IMR-90 (cell line): ENCODE measurements around a stretch of chr10.

GRCh38 chr10:132982127-132983013, 40.0 kb upstream of the CFAP46 start:
- RRBS, result no CpG with 5 or more reads among the region's 40 CpGs
CAGE:
- cytosol, long polyA plus RNA, result no peak
- long polyA plus RNA, result no peak
- nucleus, long polyA plus RNA, result no peak

DNA sequence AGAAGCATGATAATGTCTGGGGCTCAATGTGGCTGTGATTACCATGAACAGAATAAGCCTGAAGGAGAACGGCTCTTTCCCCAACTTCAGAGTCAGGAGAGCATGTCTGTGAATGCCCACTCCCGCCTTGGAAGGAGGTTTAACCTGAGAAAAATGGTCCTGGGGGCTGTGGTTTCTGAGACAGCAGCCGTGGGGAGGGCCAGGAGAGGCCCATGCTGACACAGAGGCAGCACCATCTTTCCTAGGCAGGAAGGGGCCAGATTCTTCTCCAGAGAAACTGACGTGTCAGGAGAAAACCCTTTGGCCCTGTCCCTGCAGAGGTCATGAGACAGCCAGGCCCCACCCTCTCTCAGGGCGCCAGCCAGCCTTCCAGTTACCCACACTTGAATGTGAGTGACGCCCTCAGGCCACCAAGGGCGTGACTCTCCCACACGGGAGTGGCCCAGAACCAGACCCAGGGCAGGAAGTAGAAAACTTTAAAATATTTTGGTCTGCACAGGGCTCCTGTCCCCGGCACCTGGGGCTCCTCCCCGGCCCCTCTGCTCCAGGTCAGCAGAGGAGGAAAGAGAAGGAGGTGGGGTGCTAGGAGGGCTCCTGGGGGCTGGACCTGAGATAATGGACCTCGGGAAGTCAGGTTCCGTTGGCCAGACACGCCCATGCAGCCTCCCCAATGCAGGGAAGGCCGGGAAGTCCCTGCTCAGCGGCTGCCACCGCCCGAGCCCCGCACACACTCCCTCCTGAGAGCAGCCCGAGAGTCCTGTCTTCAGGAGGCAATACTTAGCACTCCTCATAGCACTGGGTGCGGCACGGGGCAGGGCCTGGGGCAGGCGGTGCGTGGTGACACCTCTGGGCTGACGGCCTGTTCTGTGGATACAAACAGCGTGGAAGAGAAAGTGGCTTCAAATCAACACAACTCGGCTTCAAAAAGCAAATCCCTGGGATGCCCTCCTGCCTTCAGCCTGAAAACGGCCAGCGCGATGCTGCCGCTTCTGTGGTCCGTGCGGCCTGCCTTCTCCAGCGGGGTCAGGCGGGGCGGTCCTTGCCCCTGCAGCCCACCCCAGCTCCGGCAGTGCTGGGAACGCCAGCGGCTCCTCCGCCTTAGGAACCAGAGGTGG, 67.0 kb upstream of the CFAP46 start:
- RRBS, result 70% methylated on average over 2 of the region's 39 CpGs
CAGE:
- cytosol, long polyA plus RNA, result no peak
- long polyA plus RNA, result no peak
- nucleus, long polyA plus RNA, result no peak

- RRBS, result 87% methylated on average over 5 of the region's 36 CpGs
CAGE:
- cytosol, long polyA plus RNA, result no peak
- long polyA plus RNA, result no peak
- nucleus, long polyA plus RNA, result no peak
Observed at GRCh38 chr10:133012671-133013148, 70.3 kb upstream of the CFAP46 start.

DNA sequence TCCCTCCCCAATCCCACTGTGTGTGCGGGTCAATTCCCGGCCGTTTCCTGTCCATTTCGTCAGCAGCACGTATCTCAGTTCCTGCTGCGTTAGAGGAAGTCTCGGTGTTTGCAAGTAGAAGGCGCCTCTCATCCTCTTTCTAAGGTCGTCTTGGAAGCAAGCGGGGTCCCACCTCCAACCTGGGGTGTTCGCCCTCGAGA, 25.0 kb upstream of the ADGRA1 start:
- RRBS, result no CpG with 5 or more reads among the region's 12 CpGs
CAGE:
- cytosol, long polyA plus RNA, result no peak
- long polyA plus RNA, result no peak
- nucleus, long polyA plus RNA, result no peak

GRCh38 chr10:133238626-133238923, 920 bp downstream of the VENTX start:
- RRBS, result no CpG with 5 or more reads among the region's 5 CpGs
CAGE:
- cytosol, long polyA plus RNA, result no peak
- long polyA plus RNA, result no peak
- nucleus, long polyA plus RNA, result no peak

- RRBS, result no CpG with 5 or more reads among the region's 25 CpGs
CAGE:
- cytosol, long polyA plus RNA, result no peak
- long polyA plus RNA, result no peak
- nucleus, long polyA plus RNA, result no peak
Observed at GRCh38 chr10:133262536-133263502, 13.8 kb downstream of the ADAM8 start.

GRCh38 chr10:133277646-133278356, 1.1 kb upstream of the ADAM8 start:
- RRBS, result no CpG with 5 or more reads among the region's 16 CpGs
CAGE:
- cytosol, long polyA plus RNA, result no peak
- long polyA plus RNA, result no peak
- nucleus, long polyA plus RNA, result no peak

- RRBS, result 100% methylated on average over 3 of the region's 37 CpGs
CAGE:
- cytosol, long polyA plus RNA, result no peak
- long polyA plus RNA, result no peak
- nucleus, long polyA plus RNA, result no peak
Observed at GRCh38 chr10:133289714-133290465, 13.2 kb upstream of the ADAM8 start.

GRCh38 chr10:133350707-133351272, 3.6 kb downstream of the PRAP1 start:
- RRBS, result 49% methylated on average over 1 of the region's 16 CpGs
CAGE:
- cytosol, long polyA plus RNA, result no peak
- long polyA plus RNA, result no peak
- nucleus, long polyA plus RNA, result no peak

GRCh38 chr10:133359476-133360866, 2.2 kb upstream of the FUOM start:
- RRBS, result no CpG with 5 or more reads among the region's 34 CpGs
CAGE:
- cytosol, long polyA plus RNA, result no peak
- long polyA plus RNA, result no peak
- nucleus, long polyA plus RNA, result no peak

DNA sequence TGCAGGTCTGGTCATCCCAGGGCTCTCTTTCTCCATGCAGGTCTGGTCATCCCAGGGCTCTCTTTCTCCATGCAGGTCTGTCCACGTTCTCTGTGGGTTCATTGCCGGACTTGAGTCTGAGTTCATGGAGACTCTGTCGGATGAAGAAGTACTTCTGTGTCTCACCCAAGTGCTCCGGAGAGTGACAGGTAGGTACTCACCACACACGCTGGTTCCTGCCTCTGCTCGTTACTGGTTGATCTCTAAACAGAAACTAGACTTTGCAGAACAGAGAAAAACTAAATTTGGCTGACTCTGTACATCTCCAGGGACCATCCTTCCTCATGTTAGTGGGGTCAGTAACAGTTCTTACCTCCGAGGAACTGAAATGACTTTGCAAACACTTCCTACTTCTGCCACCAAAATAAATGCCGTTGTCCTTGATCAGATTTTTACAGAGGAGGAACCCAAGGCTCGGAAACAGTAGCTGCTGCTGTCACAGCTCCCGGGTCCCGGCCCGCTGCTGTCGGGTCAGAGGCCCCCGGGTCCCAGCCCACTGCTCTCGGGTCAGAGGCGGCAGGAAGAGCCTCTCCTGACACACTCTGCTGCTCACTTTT, 5.0 kb upstream of the MTG1 start:
- RRBS, result 95% methylated on average over 3 of the region's 16 CpGs
CAGE:
- cytosol, long polyA plus RNA, result no peak
- long polyA plus RNA, result no peak
- nucleus, long polyA plus RNA, result no peak

DNA sequence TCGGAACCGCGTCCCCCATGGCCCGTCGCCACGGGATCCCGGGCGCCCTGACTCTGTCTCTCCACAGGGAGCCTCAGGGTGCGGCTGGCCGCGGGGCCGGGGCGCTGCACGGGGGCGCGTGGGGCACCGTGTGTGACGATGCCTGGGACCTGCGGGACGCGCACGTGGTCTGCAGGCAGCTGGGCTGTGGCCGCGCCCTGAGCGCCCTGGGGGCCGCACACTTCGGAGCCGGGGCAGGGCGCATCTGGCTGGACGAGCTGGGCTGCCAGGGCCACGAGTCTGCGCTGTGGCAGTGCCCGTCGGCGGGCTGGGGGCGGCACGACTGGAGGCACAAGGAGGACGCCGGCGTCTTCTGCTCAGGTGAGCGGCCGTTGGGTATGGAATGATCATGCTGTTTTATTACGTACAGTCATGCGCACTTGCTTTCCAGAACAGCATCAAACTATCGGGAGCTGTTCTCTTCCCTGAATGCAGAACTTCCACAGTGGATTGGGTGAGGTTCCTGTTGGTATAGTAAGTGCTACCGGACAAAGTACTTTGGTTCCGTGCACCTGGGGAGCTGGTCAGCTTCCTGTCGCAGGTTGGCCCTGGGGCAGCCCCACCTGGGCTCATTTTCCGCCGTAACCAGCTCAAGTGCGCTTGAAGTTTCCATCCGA, 6.2 kb downstream of the SCART1 start:
- RRBS, result 54% methylated on average over 16 of the region's 52 CpGs
CAGE:
- cytosol, long polyA plus RNA, result no peak
- long polyA plus RNA, result no peak
- nucleus, long polyA plus RNA, result no peak

DNA sequence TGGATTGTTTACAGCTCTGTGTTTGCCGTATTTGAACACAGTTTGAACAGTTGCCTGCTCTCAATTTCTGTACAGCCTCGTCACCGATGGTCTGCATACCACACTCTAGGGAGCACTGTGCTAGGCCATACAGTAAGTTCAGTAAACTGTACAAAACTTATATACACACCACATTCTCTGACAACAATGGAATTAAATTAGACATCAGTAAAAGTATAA, 11.1 kb upstream of the CYP2E1 start:
- RRBS, result no CpG with 5 or more reads among the region's 3 CpGs
CAGE:
- cytosol, long polyA plus RNA, result no peak
- long polyA plus RNA, result no peak
- nucleus, long polyA plus RNA, result no peak

DNA sequence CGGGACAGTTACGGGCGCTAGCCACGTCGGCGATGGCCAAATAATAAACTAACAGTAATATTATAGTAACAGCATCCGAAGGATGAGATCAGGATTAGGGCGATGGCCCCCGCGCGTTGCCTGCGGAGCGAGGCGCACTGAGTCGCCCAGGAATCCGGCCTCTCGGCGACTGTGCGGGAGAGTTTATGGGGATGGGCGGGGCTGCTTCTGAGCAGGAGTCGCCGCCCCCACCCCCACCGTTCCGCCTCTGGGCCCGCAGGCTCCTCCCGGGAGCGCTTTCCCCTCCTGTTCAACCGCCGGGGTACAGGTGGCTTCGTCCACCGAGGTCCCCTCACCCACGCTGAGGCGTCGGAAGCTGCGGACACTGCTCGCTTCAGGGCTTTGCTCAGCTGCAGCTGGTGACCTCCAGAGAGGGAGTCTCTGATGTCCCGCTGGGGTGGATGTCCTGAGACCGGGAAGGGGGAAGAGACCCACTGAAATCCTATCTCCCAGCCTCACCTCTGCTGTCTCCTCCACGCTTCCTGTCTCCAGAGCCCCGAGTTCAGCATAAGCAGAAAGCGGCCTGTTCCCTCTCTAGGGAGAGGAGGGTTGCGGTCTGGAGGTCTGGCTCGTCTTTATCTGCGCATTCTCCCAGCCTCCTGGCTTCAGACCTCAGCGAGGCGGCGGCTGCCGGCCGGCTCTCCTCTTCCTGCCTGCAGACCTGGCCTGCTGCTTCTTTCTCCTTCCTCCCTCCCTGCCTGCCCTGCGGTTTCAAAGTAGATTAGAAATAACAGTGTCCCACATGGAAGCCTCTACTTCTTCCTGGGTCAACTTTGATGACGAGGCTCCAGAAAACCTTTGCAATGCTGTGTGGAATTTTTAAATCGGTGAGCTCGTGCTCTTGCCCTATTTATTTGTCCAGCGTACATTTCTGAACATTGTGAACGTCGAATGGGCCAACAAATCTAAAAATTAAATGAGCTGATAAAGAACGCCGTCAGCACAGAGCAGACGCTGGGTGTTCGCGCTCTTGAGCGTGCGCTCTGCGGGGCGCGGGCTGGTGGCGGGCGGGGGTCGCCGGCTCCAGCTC, 1.9 kb downstream of the CYP2E1 start:
- RRBS, result 8% methylated on average over 5 of the region's 70 CpGs
CAGE:
- cytosol, long polyA plus RNA, result no peak
- long polyA plus RNA, result no peak
- nucleus, long polyA plus RNA, result no peak

GRCh38 chr10:133530228-133530867, 3.2 kb downstream of the CYP2E1 start:
- RRBS, result no CpG with 5 or more reads among the region's 11 CpGs
CAGE:
- cytosol, long polyA plus RNA, result no peak
- long polyA plus RNA, result no peak
- nucleus, long polyA plus RNA, result no peak

DNA sequence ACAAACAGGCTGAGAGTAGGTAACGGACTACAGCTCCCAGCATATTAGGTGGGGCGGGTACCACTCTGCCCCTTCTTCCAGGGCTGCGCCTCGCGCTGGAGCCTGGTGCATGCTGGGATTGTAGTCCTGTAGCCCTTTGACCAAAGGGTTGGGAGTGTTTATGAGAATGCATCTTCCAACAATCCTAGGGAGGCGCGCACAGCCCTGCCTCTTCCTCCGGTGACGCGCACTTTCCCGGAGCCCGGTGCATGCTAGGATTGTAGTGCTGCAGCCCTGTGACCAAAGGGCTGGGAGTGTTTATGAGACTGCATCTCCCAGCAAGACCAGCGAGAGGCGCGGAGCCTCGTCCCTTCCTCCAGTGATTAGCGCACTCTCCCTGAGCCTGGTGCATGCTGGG, 22.4 kb upstream of the FRG2B start:
- RRBS, result no CpG with 5 or more reads among the region's 17 CpGs
CAGE:
- cytosol, long polyA plus RNA, result no peak
- long polyA plus RNA, result no peak
- nucleus, long polyA plus RNA, result no peak